Subcutaneous preadipocyte (primary cell): ENCODE results near the genes LRRC75B, CRYBB2 and TFIP11.

- CAGE, long polyA plus RNA = no peak
Measured at GRCh38 chr22:24592179-24593442, at the start of gene LRRC75B. Gene LRRC75B (minus strand): TSS chr22:24593073.

DNA sequence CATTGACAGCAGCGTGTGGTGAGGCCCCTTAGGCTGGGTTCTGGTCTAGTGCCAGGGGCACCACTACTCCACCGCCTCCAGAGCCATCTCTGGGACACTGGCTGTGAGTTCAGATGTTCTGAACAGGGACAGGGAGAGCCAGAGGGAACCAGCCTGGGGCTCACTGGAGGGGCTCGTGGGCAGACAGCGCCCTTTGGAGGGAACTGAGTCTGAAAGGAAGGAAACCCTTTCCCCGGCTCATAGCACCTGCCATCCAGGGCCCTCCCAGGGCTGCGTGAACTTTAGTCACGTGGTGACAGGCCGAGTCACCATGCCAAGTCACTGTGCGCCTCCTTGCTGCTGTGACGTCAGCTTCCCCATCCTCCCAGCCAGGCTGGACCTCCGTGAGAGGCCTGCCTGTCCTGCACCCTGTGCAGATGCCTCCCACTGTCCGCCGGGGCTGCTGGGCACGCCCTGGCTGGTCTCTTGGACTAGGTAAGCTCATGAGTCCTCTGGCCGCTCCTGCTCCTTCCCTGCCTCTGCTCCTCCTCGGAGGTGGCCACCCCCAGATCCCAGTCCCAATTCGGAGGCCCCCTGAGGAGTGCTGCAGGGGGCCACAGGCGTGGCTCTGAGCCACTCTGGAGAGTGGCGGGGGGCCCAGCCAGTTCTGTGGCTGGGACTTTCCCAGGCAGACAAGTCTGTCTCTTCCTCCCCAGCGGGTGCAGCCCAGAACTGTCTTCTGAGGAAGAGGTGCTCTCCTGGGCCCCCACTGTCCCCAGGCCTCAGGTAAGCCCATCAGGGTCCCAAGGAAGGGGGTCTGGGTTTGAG is 4.5 kb downstream of the GGT1 start:
- CAGE, long polyA plus RNA = no peak

DNA sequence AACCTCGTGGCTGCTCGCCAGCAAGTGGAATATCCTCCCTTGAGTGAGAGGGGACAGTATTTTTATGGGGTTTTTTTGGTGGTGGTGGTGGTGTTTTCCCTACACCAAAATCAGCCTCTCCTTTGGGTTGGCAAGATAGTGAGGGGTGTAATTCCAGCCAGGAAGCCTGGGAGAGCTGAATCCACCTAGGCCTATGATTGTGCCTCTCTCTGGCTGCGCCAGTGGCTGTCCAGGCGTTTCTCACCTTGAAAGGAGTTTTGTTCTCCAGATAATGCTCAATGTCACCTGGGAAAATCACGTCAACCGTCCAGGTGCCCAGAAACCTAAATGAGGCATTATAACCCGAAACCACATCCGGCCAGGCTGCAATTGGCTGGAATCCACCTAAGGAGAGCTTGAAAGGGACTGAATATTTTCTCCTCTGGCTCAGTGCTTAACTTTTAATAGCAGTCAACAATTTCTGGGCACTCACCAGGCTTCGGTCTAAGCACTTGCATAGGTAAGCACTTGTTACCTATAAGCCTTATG is 3.4 kb downstream of the LHFPL7 start:
- CAGE, long polyA plus RNA = no peak

GRCh38 chr22:24952111-24952505 is 408 bp upstream of the KIAA1671 start:
- CAGE, long polyA plus RNA = no peak

GRCh38 chr22:25056949-25057761 is 104.6 kb downstream of the KIAA1671 start:
- CAGE, long polyA plus RNA = no peak

DNA sequence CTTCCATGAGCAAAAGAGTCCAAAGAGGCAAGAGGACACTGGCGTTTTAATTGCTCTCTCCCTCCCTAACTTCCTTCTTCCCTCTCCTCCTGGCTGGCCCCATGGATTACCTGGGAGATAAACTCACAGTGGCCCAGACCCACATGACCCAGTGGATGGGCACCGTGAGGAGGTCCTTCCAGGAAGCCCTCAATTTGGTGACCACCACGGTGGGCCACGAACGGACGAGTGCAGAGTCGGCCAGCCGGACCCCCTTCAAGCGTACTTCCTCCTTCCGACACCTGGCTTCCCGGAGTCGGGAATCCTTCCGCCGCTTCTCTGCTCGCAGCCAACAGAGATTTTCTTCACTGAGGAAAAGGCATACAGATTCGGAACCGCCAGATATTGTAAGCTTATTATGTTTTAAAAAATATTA is 87.6 kb upstream of the CRYBB3 start:
- CAGE, long polyA plus RNA = no peak

GRCh38 chr22:25150396-25150767 is 49.3 kb upstream of the CRYBB3 start:
- CAGE, long polyA plus RNA = no peak

DNA sequence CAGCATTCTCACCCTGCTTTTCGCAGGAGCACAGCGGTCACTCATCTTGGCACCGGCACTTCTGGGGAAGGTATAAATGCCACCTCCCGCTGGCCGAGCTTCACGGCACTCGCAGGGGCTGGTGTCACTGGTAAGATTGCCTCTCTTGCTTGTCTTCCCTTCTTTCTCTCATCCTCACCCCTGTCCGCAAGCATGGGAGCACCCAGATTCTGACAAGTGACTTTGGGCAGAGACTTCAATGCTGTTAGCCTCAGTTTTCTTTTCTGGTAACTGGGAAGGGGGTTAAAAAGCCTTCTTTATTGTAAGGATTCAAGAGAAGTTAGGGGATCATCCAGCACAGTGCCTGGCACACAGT is at the start of gene CRYBB2:
Gene CRYBB2, plus strand, starts transcription at position 103 of the 355 bp plus-strand sequence.
- CAGE, long polyA plus RNA = no peak

- CAGE, long polyA plus RNA = no peak
Measured at GRCh38 chr22:25357520-25358045, 138.1 kb downstream of the CRYBB2 start.

DNA sequence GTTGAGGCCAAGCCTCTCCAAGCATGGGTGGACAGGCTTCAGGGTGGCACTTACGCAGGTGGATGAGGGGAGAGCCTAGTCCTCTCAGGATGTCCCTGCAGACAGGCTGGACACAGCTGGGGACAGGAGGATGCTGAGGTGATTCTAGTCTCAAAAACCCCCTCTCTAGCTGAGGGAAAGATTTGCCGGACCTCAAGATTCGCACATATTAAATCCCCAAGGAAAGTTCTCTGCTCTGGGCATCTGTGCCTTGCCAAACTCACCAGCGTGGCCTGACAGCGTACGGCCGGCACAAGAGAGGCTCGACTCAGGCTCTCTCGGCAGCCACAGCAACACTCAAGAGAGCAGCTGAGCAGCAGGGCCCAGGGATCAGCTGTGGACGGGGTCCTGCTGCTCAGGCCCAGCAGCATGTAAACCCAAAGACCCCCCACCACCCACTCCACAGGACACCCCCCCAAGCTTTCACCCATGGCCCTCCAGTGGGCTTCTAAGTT is 141.8 kb downstream of the CRYBB2 start:
- CAGE, long polyA plus RNA = no peak

DNA sequence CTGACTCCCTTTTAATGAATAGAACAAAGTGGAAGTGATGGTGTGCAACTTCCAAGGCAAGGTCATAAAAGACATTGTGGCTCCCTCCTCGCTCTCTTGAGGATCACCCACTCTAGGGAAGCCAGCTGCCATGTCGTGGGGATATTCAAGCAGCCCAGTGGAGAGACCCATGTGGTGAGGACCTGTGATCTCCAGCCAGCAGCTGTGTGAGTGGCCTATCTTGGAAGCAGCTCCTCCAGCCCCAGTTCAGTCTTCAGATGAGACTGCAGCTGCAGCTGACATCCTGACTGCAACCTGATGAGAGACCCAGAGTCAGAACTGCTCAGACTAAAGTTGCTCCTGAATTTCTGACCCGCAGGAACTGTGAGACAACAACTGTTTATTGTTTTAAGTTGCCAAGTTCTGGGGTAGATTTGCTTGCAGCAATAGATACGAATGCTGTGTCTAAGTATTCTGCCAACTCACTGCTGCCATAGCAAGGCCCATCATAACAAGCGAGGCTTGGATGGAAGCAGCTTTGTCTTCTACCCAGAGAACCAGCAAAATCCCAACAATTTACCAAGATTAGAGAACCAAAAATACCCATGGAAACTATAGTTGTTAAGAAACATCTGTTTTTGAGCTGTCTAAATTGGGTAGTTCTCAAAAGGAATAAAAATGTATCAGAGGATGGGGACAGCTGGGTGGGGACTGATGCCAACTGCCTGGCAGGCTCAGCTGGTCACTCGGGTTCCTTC is 86.2 kb upstream of the GRK3 start:
- CAGE, long polyA plus RNA = no peak

DNA sequence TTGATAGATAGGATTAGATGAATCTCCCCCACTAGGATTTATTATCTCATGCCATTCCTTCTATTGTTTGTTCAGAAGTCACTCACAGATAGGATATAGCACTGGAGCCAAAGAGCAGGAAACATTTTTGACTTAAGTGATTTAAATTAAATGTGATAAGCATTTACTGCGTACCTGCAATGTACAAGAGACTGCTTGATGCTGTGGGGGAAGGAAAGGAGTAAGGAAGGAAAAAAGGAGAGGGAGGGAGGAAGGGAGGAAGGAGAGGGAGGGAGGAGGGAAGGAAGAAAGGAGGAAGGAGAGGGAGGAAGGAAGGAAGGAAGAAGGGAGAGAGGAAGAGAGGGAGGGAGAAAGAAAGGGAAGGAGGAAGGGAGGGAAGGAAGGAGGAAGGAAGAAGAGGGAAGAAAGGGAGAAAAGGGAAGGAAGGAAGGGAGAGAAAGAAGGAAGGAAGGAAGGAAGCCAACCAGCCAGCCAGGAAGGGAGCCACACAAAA is 44.1 kb upstream of the MYO18B start:
- CAGE, long polyA plus RNA = no peak

DNA sequence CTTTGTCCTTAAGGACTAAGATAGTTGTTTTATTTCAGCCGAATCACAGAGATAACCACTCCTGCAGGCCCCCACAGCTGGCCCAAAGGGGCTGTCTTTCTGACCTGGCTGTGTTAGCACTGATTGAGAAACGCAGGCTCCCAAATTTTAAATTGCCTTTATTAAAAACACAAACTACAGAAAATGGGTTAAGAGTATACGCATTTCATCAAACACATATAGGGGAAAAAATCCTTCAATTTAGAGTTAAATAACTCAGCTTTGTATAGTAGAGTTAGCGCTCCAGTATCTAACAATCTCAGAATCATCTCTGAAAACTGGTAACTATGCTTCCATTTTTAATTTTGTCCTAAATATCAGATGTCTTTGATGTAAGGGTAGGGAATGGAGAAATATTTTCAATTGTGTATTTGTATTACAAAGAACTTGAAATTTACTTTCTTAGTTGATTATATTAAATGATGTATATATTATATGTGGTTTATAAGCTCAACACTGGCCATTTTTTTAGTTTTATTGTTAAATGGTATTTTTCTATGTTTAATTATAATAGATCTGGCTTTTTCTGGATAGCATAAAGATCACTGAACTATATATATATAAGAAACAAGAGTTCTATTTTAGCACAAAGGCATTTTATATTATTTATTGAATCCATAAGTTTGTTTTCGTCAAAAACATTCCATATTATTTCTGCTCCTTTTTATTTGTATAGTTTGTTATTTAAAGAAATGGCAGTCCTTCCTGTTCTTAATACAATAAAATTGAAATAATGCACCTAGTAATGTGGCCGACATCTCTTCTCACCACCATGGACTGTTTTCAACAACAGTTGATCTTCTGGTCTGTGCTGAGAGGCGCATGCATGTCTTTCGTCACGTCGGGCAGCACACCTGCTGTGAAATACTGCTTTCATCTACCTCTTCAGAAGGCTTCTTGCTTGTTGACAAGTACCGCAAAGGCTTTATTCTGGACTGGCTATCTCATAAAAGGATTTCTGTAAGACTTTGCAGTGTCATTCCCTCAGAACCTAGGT is 14.3 kb upstream of the MYO18B start:
- CAGE, long polyA plus RNA = no peak

DNA sequence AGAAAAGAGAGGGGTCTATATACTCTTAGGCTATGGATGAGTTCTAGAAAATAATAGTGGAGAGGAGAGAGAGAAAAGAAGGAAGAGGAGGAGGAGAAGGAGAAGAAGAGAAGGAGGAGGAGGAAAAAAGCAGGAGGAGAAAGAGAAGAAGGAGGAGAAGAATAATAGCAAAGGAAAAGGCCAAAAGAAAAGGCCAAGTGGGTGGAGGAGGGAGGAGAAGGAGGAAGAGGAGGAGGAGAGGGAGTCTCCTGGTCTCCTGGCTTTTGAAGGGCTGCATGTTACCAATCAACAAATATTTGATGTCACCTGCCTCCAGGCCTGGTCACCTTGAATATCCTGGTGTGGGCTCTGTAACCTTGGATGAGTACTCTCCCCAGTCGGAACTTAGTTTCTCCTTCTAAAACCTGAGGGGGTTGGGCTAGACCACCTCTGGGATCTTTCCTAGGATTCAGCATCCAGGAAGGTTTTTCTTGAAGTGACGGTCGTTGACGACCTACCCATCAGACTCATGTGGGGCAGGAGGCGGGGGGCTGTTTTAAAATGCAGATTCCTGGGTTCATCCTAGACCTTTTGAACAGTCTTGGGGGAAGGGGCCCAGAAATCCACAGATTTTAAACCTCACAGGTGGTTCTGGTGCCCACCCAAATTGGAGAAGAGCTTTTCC is 1.5 kb downstream of the MYO18B start:
- CAGE, long polyA plus RNA = no peak

GRCh38 chr22:26436788-26437372 is 7.8 kb downstream of the ASPHD2 start:
- CAGE, long polyA plus RNA = no peak

DNA sequence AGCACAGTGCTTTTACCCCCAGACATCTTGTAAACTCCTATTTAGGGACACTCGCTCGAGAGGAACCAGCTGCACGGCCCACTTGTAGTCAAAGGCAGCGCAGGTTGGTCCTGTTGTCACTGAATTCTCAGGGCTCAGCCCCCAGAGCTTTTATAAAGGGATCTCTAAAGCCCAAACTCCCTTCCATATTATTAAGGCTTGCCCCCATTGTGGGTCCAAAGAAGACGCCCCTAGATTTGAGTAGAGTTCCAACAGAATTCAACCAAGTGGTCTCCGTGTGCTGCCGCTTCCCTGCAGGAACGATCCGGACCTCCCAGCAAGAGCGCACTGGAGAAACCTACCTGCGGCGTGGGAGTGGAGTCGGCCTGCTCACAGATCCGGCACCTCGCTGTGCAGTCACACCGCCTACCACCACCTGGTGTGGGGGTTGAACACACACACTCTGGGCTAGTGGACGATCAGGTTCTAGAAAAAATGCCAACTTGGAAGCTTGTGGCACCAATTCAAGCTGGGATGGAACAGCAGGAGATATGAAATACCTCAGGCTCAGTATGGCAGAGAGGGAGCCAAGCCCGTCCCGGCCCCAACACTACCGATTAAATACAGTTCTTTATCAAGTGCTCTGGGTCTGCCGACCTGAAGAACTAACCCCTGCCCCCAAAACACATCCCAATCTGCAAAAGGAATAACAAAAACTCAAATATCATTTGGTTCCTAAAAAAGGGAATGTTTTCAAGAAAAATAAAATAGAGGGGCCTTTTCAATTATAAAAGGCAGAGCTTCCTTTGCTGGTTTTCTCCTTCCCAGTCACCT is 23.6 kb downstream of the ASPHD2 start:
- CAGE, long polyA plus RNA = no peak

GRCh38 chr22:26479118-26479884 is 4.3 kb downstream of the HPS4 start:
- CAGE, long polyA plus RNA = no peak

- CAGE, long polyA plus RNA = no peak
Measured at GRCh38 chr22:26511920-26512746, at the start of gene TFIP11. Gene TFIP11 (minus strand): TSS chr22:26512473.

GRCh38 chr22:26518416-26518615 is 6.0 kb upstream of the TFIP11 start:
- CAGE, long polyA plus RNA = no peak

DNA sequence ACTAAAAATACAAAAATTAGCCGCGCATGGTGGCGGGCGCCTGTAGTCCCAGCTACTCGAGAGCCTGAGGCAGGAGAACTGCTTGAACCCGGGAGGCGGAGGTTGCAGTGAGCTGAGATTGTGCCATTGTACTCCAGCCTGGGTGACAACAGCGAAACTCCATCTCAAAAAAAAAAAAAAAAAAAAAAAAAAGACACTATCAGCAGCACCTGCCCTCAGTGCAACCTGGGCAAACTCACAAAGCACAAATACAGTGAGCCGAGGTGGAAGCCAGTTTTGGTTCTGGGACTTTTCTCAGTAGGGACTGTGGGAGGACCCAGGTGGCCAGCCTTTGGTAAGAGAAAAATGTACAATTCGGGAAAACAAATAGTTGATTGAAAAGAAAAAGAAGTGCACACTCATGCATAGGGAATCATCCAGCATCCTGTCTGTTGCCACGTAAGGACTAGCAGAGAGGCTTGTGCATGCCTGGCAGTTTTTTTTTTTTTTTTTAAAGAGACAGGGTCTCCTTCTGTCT is 37.0 kb downstream of the TPST2 start:
- CAGE, long polyA plus RNA = no peak